Cytotoxic T cell (primary cell): ENCODE measurements around a stretch of chr11.

GRCh38 chr11:94650072-94650574 lies 83.0 kb downstream of the PIWIL4 start:
- PRO-cap, 2 experiments = no peak in any of the 2 experiments

DNA sequence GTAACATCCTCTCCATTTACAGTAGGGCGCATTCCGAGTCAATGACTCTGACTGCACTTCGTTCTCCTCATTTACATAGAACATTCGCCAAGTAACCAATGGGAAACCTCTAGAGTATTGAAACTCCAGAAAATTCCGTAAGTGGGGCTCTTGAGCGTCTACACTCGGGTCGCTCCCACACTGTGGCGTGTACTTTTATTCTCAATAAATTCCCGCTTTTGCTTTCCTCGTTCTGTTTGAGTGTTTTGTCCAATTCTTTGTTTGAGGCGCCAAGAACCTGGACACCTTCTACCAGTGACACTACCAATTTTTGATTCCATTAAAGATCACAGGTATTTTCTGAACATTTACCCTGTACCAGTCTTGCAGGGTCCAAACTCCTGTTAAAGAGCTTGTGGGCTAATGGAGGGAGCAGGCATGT lies 90.1 kb downstream of the PIWIL4 start:
- PRO-cap, 2 experiments = no peak in any of the 2 experiments

- PRO-cap, 2 experiments = no peak in any of the 2 experiments
Observed at GRCh38 chr11:94740198-94740989, 27.8 kb upstream of the AMOTL1 start.

GRCh38 chr11:94766691-94767328 lies 1.3 kb upstream of the AMOTL1 start:
- PRO-cap, 2 experiments = no peak in any of the 2 experiments

GRCh38 chr11:94847406-94847843 lies 79.3 kb downstream of the AMOTL1 start:
- PRO-cap, 2 experiments = no peak in any of the 2 experiments

DNA sequence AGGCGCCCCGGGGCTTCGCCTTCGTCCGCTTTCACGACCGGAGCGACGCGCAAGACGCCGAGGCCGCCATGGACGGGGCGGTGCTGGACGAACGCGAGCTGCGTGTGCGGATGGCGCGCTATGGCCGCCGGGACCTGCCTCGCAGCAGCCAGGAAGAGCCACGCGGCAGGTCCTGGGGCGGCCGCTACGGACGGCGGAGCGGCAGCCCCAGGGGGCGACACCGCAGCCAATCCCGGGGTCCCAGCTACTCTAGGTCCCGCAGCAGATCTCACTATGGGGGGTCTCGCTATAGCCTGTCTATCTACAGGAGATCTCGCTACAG lies 12.6 kb downstream of the KDM4E start:
- PRO-cap, 2 experiments = no peak in any of the 2 experiments

- PRO-cap, 2 experiments = no peak in any of the 2 experiments
Observed at GRCh38 chr11:95202129-95203015, 28.6 kb downstream of the SESN3 start.

DNA sequence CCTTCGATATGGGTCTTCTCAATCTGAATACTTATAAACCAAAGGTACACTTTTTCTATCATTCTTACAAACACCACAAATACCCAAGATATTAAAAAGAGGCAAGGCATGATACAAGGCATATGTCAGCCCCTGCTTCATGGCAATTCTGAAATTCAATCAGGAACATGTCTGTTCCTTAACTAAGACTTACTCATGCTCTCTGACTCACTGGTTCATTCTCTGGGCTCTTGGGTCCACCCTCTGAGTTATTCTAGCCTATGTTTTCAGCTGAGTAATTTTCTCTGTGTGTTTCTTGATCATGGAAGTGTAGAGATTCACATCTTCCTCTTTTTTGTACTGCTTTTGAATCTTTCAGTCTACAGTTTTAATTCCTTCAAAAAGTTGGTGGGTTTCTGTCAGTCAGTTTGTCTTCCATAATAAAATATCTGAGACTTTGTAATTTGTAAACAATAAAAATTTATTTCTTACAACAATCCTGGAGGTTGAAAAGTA lies 211.8 kb downstream of the FAM76B start:
- PRO-cap, 2 experiments = no peak in any of the 2 experiments

DNA sequence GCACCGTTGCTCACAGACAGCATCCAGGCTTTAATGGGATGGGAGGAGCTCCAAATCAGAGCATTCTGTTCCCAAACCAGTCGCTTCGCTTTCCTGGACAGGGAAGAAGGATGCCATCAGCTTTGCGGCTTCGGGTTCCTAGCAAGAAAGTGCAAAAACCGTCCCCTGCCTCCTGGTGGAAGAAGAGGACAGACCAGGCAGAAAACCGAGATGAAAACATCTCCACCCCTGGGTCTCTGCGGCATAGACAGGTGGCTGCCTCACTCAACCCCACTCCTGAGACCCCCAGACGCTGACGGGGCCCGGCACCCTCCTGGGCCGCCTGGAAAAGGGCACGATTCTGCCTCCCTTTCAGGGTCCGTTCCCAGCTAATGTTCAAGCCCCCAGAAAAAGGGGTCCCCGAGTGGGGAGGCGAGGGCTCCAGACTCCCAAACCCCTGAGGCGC lies 705 bp downstream of the FAM76B start:
- PRO-cap, 2 experiments = peak in 2 of 2 experiments; most common plus-strand start position 191 of the sequence (in 2); most common minus-strand start position 85 of the sequence (in 1)

DNA sequence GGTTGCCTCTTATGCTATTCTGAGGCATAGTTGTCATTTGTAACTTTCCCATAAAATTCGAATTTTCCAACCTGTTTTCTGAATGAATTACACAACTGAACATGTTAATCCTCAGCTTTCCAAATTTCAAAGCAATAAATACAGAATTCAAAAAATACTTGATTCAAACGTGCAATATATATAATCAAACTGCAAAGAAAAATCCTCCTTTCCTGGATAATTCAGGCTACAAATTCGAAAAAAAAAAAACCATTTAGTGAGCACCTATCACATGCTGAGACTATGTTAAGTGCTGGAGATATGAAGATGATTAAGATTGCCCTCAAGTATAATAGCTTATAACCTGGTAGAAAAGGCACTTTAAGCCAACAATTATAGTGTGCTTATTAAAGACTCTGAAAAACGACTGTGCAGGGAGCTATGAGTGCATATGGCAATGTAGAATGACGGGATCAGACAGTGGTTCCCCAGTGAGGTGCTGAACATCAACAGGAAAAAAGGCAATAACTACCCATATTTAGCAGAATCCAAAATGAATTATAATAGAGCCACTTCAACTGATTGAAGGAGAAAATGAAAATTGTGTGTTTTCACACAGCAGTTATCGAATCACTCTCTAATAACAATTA lies 1.5 kb downstream of the MTMR2 start:
- PRO-cap, 2 experiments = no peak in any of the 2 experiments

DNA sequence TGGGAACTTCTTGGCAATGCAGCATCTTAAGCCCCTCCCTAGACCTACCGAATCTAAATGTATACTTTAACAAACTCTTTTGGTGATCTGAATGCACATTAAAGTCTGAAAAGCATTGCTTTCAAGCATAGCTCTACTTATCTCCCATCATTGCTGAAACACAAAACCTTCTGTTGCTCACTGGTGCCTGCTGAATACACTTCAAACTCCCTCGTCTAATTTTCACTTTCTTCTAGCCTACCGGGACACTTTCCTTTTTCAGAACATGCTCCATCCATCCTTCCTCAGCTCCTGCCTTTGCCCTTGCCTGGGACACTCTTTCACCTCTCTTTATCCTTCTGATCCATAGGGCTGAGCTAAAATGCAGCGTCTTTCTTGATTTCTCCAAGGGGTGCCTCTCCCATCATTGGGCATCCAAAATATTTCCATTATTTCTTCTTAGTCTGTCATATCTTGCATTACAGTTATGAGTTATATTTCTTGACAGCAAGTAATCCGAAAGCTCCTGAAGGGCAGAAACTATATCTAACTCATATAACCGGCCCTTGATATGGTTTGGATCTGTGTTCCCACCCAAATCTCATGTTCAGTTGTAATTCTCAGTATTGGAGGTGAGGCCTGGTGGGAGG lies 192.0 kb downstream of the MAML2 start:
- PRO-cap, 2 experiments = no peak in any of the 2 experiments

DNA sequence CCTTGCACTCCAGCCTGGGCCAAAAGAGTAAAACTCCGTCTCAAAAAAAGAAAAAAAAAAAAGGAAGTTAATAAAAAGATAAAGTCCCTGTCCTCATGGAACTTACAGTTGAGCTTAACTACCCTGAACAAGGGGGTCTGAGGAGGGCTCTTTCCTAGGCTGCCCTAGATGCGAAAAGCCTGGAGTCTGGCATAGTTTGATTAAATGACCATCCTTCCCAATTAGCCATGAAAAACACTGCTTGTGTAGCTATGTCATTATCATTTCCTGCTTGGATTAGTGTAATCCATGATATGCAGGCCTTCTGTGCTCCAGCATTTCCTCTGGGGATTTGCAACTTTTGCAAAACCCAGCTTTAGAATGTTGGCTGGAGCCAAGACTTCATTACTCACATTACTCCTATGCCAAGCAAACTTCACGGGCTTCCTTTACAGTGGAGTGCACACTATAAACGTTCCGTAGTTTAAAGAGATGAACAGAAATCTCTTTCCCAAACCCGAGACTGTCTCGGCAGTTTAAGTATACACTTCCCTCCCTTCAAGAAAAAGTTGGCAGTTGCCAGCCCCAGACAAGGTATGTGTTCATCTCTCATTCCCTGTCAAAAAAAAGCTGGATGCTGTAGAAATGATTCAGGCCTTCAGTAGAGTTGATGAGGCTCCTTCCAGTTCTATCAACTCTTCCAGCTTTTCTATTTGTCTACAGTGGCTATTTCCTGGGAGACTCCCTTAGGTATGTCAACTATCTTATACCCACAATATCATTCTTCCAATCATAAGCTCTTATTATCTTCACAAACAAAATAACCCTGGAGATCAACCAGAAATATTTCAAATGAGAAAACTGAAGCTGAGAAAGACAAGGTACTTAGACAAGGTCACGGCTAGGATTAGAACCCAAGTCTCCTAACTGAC lies 180.1 kb downstream of the MAML2 start:
- PRO-cap, 2 experiments = no peak in any of the 2 experiments

- PRO-cap, 2 experiments = no peak in any of the 2 experiments
Observed at GRCh38 chr11:96248276-96249166, 94.5 kb downstream of the MAML2 start.

DNA sequence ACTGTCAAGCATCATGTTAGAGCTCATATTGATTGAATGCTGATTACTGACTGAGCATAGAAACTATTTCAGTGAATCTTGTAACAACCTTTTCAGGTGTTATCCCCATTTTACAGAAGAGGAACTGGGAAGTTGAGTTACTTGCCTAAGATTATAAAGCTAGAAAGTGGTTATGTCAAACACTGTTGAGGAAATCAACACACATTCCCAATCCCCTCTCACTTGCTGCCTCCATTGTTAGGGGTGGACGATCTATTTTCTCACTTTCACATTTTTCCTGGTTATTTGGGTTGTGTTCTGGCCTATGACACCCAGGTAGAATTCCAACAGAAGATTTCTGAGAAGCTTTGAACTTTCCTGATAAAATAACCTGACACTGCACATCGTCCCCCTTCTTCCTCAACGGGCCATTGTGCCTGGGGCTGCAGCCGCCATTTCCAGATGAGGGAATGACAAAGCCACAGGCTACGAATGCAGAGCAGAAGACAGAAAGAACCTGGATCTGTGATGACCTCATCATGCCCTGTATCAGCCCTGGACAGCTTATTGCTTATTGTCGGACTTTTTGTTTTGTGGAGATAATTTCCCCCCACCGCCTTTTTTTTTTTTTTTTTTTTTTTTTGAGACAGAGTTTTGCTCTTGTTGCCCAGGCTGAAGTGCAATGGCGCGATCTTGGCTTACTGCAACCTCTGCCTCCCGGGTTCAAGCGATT lies 87.6 kb downstream of the MAML2 start:
- PRO-cap, 2 experiments = no peak in any of the 2 experiments

GRCh38 chr11:96307353-96308171 lies 35.4 kb downstream of the MAML2 start:
- PRO-cap, 2 experiments = no peak in any of the 2 experiments

GRCh38 chr11:96311077-96311653 lies 31.8 kb downstream of the MAML2 start:
- PRO-cap, 2 experiments = no peak in any of the 2 experiments

DNA sequence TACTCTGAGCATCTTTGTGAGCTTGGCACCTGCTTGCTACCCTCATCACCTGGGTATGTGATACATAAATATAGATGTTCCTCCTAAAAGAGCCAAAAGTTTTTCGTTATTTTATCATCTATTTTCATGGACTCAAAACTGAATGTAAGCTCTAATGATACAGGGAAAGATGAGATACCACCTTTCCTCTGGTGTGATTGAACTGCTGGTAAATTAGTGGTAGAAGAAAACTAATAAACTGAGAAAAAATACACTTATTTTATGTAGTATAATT lies 517.0 kb downstream of the JRKL start:
- PRO-cap, 2 experiments = peak in 1 of 2 experiments; most common minus-strand start position 51 of the sequence (in 1)

- PRO-cap, 2 experiments = no peak in any of the 2 experiments
Observed at GRCh38 chr11:98069979-98070243, 950.8 kb upstream of the CNTN5 start.

- PRO-cap, 2 experiments = no peak in any of the 2 experiments
Observed at GRCh38 chr11:100688188-100688547, 1.1 kb downstream of the ARHGAP42 start.

- PRO-cap, 2 experiments = no peak in any of the 2 experiments
Observed at GRCh38 chr11:100774150-100774698, 87.1 kb downstream of the ARHGAP42 start.